ENCODE data around the genes FGFR3, C4orf48 and NAT8L.

DNA sequence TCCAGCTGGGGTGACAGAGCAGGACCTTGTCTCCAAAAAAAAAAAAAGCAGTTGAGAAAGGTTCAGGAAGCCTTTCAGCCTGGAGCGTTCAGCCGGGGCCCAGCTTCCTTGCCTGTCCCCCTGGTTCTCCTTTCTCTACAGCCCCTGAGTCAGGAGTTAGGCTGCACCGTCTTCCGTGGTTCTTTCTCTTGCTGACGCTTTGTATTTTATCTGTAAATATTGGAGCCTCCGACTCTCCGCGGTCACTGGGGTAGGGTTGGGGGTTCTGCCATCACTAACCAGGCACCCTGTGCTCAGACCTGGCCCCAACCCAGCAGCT is 13.7 kb upstream of the UVSSA start:
- PRO-cap, 4 experiments = peak in 3 of 4 experiments; most common plus-strand start position 245 of the sequence (in 2); most common minus-strand start position 131 of the sequence (in 3)
- RAMPAGE, long total RNA, 4 experiments = no peak in any of the 4 experiments

DNA sequence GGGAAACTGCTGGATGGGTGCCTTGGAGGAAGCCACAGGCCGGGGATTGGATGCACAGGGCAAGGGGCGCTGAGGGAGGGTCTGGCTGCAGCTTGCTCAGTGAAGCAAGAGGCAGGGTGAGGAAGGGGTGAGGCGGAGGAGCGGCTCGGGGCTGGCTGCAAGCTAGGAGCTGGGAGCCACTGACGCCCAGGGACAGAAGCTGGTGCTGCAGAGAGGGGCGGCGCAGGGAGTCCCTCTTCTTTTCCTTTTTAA is 1.2 kb upstream of the UVSSA start:
- PRO-cap, 4 experiments = peak in 3 of 4 experiments; most common plus-strand start position 189 of the sequence (in 3); most common minus-strand start position 118 of the sequence (in 1)
- RAMPAGE, long total RNA, 4 experiments = no peak in any of the 4 experiments

DNA sequence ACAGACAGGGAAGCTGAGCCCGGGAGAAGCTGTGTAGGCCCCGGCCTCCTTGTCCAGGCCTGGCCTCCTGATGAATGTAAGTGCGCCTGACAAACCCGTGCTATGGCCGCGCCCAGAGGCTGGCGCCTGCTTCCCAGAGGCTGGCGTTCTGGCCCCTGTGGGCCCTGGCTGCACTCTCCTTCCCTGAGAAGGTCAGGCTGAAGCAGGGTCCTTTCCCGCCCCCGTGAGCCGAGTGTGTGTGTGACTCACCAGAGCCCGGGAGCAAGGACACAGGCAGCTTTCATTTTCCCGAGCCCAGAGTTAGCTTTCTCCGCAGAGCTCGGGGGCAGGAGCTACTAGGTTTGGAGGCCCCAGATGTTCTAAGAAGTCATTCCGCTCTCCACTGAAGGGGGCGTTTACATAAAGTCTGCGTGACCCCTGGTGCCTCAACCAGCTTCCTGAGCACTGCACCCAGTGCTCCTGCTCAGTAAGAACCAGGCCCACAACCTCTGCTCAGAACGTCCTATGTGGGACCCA is 13.5 kb downstream of the UVSSA start:
- PRO-cap, 4 experiments = peak in 1 of 4 experiments; most common plus-strand start position 251 of the sequence (in 1)
- RAMPAGE, long total RNA, 4 experiments = no peak in any of the 4 experiments

DNA sequence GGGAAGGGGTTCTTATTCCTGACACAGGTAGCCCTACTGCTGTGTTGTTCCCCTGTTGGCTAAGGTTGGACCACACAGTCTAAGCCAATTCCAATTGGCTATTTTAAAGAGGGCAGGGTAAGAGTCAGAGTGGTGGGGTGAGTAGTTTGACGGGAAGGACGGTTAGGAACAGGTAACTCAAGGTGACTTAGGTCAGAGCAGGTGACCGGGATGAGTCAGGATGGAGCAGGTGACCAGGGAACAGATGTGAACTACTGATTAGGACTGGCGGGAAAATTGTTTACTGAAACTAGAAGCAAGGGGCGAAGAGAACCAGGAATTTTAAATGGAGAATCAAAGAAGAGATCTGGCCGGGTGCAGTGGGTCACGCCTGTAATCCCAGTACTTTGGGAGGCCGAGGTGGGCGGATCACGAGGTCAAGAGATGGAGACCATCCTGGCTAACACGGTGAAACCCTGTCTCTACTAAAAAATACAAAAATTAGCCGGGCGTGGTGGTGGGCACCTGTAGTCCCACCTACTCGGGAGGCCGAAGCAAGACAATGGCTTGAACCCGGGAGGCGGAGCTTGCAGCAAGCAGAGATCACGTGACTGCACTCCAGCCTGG is 17.5 kb downstream of the TACC3 start:
- PRO-cap, 4 experiments = no peak in any of the 4 experiments
- RAMPAGE, long total RNA, 4 experiments = no peak in any of the 4 experiments

DNA sequence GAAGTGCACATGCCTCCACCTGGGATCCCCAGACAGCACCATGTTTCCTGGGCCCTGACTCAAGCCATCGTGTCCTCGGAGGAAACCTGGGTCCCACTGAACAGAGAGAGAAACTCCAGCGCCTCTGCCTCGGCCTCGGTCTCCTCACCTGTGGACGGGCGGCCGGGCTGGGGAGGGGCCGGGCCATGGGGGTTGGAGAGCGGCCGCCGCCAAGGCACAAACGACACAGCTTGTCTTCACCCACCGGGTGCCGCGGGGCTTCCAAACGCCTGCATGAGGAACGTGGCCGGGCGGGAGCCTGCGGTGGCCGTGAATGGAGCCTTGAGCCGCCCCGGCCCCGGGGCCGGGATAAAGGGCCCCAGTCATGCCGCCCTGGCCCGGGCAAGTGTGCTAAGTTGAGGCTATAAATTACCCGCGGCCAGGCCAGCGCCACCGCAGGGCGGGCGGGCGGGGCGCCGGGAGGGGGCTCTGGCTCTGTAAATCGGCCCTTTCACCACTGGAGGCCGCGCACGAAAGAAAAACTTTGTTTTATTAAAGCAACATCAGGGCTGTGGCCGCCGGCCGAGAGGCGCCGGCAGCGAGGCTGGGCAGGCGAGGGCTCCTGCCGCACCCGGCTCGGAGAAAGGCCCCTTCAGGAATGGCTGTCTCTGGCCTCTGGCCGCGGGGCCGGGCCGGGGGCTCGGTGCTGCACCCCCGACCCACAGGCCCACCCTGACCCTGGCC is 29.8 kb upstream of the FGFR3 start:
- PRO-cap, 4 experiments = peak in 1 of 4 experiments; most common plus-strand start position 560 of the sequence (in 1)
- RAMPAGE, long total RNA, 4 experiments = no peak in any of the 4 experiments

DNA sequence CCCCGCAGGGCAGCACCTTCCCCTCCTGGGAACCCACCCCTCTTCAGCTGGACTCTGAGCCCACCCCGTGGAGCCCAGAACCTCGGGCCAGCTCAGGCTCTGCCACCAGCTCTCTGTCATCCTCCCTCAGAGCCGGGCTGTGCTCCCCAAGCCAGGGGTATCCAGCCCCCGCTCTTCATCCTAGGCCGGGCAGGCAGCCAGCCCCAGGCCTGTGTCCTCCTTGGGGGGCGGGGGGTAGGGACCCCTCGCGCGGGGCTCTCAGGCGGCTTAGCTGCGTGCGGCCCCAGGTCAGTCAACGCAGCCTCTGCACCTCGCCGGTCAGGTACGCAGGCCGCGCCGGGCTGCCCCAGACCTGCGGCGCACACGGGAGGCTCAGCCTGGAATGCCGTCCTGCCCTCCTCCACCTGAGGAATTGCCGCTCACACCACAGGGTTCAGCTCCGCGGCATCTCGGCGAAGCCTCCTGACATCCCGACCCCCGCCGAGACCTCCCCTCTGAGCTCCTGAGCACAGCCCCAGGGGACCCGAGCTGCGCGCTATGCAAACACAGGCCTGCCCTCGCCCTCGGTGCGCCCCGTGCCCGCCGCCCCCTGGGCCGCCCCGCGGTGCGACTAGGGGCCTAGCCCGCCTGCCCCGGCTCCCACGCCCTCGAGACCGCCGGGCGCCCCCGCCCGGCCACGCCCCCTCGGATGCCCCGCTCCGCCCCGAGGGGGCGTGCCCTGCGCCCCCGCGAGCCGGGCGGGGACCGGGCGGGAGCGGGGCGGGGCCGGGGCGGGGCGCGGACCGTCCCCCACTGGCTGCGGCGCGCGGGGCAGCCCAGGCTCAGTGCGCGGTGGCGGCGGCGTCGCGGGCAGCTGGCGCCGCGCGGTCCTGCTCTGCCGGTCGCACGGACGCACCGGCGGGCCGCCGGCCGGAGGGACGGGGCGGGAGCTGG is at the start of gene FGFR3:
TSS of gene FGFR3 (plus strand) at position 824 of the 933 bp plus-strand sequence.
- PRO-cap, 4 experiments = peak in 4 of 4 experiments; most common plus-strand start position 824 of the sequence (in 4); most common minus-strand start position 649 of the sequence (in 1)
- RAMPAGE, long total RNA, 4 experiments = no peak in any of the 4 experiments

DNA sequence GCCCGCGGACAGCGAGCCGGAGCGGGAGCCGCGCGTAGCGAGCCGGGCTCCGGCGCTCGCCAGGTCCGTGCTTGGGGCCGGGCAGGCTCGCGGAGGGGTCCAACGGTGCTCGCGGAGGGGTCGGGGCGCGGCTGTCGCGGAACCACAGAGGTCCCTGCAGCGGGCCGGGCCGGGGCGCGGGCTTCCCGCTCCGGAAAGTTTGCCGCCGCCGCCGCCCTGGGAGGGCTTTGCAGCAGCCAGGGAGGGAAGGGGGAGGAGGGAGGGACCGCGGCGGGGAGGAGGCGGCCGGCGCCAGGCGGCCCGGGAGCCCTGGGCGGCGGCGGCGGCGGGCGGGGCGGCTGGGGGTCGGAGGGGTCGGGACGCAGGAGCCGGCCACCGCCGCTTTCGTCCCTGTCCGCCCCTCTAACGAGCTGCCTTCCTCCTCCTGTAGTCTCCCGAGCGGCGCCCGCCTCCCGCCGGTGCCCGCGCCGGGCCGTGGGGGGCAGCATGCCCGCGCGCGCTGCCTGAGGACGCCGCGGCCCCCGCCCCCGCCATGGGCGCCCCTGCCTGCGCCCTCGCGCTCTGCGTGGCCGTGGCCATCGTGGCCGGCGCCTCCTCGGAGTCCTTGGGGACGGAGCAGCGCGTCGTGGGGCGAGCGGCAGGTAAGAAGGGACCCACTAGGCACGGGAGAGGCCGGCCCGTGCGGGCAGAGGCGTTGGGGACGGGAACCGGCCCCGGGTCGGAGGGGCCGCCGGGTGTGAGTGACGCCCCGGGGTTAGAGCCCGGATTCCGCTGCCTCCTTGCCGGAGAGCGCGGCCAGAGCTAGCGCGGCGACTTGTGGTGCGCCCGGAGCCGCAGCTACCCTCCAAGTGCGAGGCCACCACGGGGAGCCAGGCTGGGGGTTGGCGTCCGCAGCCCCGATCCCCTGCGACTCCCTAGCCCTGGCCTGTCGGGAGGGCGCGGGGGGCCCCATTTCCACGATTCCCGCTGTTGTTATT is 598 bp downstream of the FGFR3 start:
- PRO-cap, 4 experiments = no peak in any of the 4 experiments
- RAMPAGE, long total RNA, 4 experiments = no peak in any of the 4 experiments

DNA sequence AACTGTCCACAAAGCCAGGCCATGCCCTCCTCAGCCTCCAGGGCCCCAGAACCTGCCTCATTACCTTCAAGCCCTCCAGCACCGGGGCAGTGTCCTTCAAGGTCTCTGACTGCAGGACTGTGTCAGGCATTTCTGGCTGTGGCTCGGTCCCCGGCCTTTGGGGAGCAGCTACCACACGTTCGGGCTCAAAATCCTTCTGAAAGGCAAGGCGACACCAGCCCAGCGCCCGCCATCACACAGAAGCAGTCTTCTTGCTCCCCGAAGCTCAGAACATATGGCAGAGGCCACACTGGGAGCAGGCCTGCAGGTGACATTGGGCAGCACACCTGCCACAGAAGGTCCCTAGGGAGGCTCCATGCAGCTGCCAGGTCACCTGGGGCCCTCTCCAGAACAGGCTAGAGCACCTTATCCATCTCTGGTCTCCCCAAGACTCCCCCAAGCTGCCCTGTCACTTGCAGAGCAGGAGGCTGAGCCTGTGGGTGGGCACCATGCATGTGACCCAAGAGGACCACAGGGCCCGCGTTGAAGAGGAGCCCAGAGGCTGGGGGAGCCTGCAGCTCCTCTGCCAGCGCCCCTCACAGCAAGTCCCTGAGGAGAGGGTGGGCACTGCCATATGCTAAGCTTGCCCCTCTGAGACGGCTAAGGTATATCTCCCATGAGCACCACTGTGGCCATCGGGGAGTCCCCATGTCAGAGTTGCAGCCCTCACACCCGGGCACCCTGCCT is 29.2 kb downstream of the FGFR3 start:
- PRO-cap, 4 experiments = no peak in any of the 4 experiments
- RAMPAGE, long total RNA, 4 experiments = start-site peak on the minus strand in 1 of 4 experiments, centred at position 113 of the sequence, 22 reads per replicate

DNA sequence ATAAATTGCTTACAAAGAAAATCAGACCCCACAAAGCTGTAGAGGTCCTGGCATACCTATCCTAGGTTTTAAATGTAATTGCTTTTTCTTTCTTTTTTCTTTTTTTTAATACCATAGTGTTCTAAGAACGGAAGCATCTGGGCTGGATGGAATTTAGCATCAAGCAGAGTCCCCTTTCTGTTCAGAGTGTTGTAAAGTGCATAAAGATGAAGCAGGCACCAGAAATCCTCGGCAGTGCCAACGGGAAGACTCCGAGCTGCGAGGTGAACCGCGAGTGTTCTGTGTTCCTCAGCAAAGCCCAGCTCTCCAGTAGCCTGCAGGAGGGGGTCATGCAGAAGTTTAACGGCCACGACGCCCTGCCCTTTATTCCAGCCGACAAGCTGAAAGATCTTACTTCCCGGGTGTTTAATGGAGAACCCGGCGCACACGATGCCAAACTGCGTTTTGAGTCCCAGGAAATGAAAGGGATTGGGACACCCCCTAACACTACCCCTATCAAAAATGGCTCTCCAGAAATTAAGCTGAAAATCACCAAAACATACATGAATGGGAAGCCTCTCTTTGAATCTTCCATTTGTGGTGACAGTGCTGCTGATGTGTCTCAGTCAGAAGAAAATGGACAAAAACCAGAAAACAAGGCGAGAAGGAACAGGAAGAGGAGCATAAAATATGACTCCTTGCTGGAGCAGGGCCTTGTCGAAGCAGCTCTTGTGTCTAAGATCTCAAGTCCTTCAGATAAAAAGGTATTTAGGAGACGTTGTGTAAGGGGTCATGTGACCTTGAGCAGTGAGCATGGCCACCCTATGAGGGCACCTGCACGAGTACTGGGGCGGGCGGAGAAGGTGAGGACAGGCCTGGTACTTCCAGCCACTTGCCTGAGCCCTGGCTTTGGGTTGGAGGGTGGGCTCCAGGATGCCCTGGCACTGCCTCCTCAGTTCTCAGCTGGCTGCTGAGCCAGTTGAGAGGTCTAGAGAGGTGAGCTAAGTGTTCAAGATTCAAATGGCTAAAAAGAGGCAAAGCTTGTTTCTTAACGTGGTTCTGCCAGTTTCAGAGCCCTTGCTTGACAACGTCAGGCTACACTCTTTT is 29.7 kb downstream of the NSD2 start:
- PRO-cap, 4 experiments = no peak in any of the 4 experiments
- RAMPAGE, long total RNA, 4 experiments = no peak in any of the 4 experiments

DNA sequence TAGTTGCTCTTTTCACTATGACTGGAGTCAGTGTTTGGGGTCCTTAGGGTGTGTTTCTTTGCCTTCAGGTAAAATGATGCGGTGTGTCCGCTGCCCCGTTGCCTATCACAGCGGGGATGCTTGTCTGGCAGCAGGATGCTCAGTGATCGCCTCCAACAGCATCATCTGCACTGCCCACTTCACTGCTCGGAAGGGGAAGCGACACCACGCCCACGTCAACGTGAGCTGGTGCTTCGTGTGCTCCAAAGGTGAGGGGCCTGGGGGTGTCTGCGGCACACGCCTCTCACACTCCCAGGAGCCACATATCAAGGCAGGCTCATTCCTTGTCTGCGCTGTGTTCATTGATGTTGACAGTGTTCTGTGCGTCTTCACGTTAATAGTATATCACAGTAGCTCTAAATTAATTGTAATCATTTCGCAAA is 53.7 kb downstream of the NELFA start:
- PRO-cap, 4 experiments = no peak in any of the 4 experiments
- RAMPAGE, long total RNA, 4 experiments = no peak in any of the 4 experiments

DNA sequence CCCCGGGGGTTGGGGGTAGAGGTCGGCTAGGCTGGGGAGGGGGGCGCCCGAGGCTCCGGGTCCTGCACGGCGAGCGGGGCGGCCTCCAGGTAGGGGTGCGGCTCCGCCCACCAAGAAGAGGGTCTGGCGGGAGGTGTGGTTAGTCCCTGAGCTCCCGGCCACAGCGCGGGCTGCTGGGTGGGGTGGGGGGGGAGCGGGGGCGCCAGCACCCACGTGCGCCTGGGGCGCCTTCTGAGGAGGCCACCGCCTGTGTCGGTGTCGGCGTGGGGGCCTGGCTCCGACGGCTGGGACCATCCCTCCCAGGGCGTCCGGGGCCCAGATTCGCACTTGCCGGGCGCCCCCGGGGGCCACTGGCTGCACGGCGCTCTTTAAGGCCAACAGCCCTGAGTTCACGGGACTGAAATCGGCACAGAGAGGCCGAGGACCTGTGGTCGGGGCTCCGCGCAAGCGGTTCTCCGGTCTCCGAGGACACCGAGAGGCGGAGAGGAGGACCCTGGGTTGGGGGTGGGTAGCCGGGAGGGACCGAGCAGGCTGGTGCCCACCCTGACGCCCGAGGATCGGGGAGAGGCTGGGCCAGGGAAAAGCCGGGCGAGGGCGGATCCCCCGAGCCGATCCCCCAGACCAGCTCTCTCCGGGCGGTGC is 707 bp upstream of the C4orf48 start:
- PRO-cap, 4 experiments = no peak in any of the 4 experiments
- RAMPAGE, long total RNA, 4 experiments = no peak in any of the 4 experiments

DNA sequence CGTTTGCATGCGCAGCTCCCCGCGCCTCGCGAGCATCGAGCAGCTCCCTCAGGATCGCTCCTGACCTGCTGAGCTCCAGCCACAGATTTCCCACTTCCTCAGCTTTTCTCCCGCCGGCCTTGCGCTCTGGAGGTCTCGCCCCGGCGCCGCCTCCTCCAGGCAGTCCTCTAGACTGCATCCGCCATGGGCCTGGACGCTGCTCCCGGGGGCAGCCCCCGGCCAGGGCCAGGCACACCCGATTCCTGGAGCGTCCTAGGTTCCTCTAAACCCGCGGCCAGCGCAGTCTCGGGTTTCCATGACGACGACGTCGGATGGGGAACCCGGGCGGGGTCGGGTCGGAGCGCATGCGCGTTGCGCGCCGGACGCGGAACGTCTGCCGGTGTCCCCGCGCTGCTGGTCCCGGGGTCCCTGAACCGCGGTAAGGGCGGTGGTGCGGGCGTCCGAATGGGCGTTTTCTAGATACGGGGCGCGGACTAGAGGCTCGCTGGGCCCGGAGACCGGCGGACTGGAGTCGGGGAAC is at the start of gene C4orf48:
TSS of gene C4orf48 (plus strand) at position 345 of the 520 bp plus-strand sequence.
- PRO-cap, 4 experiments = peak in 4 of 4 experiments; most common plus-strand start position 369 of the sequence (in 3); most common minus-strand start position 264 of the sequence (in 2)
- RAMPAGE, long total RNA, 4 experiments = start-site peak on the plus strand in 3 of 4 experiments, centred at positions 352 to 361 of the sequence, 7 to 13 reads per replicate

- PRO-cap, 4 experiments = peak in 1 of 4 experiments; most common plus-strand start chr4:2059311 (in 1); most common minus-strand start chr4:2058979 (in 1)
- RAMPAGE, long total RNA, 4 experiments = no peak in any of the 4 experiments
Measured at GRCh38 chr4:2058271-2059390, at the start of gene NAT8L. TSS of gene NAT8L (plus strand) at chr4:2059327.

DNA sequence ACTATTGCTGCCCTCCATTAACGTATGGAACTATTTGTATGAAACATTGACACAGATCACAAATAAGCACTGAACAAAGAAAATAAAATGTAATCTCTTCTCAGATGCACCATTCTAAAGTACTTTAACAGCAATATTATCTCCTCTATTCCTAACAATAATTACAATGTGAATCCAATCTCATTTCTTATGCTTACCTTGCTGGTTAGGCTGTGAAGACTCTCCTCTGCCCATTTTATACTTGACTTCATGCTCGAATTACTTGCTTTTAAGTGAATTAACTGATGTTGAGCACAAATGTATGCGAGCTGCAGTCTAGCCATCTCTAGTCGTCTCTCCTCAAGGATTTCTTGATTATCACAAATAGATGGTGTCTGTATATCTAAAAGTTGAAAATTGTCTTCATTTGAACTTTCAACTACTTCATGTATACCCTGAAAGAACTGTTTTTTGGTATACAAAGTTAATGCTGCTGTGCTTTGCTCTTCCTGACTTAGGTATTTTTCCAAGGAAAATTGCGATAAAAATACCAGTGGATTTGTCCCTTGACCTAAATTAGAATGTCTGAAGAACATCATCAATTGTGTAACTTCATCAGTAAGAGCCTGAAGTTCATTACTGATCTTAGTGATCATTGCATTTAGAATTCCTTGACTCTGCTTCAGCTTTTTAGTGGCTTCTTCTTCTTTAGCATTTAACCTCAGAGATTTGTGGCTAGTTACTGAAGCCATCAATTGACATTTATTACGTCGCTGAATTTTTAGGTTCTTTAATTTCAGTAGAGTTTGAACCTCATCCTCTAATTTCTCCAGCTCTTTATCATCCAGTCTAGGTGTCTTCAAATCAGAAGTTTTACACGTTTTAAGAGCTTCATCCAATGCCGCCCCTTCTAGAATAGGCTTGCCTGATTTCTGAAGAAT is 1.8 kb downstream of the HAUS3 start:
- PRO-cap, 4 experiments = no peak in any of the 4 experiments
- RAMPAGE, long total RNA, 4 experiments = no peak in any of the 4 experiments

DNA sequence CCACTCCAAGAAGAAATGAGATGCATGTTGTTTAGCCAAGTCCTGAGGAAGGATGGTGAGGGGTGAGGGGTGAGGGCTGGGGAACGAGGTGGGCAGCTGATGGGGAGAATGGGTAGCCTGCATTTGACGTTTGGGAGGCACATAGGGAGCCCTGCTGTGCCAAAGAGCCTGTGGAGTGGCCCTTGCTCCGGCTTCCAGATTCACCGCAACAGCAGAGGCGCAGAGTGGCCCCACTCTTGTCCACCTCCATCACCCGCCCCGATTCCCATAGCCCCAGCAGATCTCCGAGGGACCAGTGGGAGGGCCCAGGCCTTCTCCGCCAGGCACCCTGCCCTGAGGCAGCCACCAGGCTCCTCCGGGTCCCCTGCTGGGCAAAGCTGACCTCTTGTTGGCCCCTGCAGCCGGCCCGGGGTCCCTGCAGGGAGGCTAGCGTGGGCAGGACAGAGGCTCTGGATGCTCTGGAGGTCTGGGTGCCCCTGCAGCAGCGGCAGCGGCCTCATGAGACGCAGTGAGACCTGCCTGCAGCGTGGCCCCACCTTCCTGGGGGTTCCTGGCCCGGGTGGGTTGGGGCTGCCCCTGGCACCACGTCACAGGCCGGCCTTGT is 8.3 kb upstream of the MXD4 start:
- PRO-cap, 4 experiments = no peak in any of the 4 experiments
- RAMPAGE, long total RNA, 4 experiments = no peak in any of the 4 experiments

DNA sequence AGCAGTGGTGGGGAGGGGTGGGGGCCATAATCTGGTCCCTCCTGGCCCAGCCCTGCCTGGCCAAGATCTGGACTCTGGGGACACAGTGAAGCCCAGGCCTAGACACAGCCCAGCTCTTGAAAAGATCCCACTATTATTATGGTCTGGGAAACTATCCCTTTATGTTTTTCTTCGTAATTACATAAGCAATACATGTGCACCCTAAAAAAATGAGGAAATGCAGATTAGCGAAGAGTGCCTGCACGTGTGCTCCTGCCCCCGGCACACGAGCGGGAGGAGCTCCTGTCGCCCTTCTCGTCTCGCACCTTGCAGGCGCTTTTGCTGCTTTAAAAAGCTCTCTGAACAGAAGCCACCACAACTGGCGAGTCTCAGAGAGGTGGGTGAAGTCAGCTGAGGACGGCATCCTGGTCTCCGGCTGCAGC is 28.9 kb upstream of the MXD4 start:
- PRO-cap, 4 experiments = peak in 3 of 4 experiments; most common plus-strand start position 371 of the sequence (in 2); most common minus-strand start position 301 of the sequence (in 2)
- RAMPAGE, long total RNA, 4 experiments = no peak in any of the 4 experiments

DNA sequence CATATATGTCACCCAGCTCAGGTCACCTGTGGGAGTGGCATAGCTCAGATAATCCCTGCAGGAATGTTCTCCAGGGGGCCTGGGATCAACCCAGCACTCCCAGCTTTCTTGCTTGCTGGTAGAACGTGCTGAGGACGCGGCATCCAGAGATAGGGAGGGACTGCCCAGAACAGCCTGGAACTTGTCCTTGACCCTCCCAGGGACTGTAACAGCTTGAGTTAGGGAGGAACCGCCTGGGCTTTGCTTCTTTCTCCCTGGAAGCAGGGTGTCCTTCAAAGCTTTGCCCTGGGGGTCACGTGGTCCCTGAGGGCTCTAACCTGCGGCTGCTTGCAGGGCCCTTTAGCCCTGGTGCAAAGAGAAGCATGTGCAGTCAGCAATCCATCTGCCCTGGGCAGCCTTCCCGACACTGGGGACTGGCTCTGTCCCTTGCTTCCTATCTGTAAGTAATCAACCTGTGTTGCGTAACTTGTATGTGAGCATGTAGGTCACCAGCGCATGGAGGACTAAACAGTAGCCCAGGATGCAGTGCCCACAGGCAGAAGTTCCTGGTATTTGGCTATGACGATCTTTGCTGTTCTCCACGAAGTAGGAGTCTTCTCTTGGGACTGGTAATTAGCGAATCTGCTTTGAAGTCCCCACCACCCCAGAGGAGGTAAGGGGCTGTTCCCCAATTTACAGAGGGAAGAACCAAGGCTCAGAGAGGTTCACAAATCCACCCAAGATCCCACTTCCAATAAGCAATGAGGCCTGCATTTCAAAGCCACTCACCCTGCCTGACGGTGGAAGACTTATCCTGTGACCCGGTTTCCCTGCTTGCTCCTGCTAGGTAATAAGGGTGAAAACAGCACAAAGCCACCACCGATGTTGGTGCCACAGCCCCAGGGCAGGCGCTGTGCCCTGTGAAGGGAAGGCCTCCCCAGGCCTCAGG is 55.0 kb downstream of the ZFYVE28 start:
- PRO-cap, 4 experiments = no peak in any of the 4 experiments
- RAMPAGE, long total RNA, 4 experiments = no peak in any of the 4 experiments

GRCh38 chr4:2512589-2513025 is 23.8 kb upstream of the FAM193A start:
- PRO-cap, 4 experiments = no peak in any of the 4 experiments
- RAMPAGE, long total RNA, 4 experiments = no peak in any of the 4 experiments

GRCh38 chr4:2534782-2535236 is 1.6 kb upstream of the FAM193A start:
- PRO-cap, 4 experiments = no peak in any of the 4 experiments
- RAMPAGE, long total RNA, 4 experiments = no peak in any of the 4 experiments

GRCh38 chr4:2722108-2722671 is 33.9 kb downstream of the TNIP2 start:
- PRO-cap, 4 experiments = no peak in any of the 4 experiments
- RAMPAGE, long total RNA, 4 experiments = no peak in any of the 4 experiments

Measured in spleen (tissue), 7 donors.